HTR-8/SVneo (cell line): ENCODE measurements around the gene PAQR5.

DNA sequence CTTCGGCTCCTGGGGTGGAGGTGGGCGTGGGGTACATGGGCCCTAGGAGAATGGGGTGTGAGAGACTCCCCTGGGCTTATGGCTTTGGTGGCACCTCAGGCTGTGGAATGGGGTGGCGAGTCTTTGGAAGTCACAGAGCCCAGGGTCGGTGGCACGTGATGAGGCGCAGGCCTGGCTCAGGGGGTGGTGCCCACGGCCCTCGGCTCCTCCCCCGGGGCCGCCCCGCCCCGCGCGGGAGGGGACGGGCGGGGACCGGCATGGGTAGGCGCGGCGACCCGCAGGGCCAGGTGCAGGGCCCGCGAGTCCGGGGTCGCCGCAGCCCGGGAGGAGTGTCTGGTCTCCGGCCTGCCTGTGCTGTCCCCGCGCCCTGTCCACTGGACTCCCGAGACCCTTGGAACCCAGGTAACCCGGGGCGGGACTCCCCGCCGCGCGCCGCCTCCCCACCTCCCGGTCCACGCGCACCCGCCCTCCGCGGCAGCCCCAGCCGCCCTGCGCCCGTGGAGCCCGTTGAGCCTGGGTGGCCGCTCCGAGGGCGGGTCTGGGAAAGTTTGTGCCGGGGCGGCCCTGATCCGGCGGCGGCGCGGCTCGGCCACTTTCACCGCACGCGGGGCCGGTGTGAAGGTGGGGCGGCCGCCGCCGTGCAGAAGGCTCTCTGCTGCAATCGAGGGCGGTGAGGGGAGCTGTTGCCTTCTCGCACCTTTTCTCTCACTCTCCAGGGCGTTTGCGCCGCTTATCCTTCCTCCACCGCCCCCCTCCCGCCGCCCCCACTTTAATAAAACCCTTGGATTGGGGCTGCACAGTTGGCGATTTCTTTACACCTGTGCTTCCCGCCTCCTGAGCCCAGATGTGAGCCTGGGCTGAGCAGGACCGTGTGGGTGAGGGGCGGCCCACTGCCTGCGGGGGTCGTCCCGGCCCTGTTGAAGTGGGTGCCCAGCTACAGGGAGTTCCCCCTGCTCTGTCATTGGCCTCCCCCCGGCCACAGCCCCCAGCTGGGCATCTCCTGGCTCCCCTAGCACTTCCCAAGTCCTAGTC lies at the start of gene PAQR5:
Gene PAQR5, plus strand, starts transcription at position 258 of the 1,032 bp plus-strand sequence.
- RRBS: 46% methylated on average over 49 of the region's 84 CpGs

GRCh38 chr15:69328684-69329264 lies 30.1 kb downstream of the PAQR5 start:
- RRBS: no CpG with 5 or more reads among the region's 9 CpGs

- RRBS: no CpG with 5 or more reads among the region's 7 CpGs
Observed at GRCh38 chr15:69484709-69485230, 32.2 kb downstream of the RPLP1 start.

- RRBS: no CpG with 5 or more reads among the region's 12 CpGs
Observed at GRCh38 chr15:70023606-70024280, 74.0 kb downstream of the TLE3 start.

DNA sequence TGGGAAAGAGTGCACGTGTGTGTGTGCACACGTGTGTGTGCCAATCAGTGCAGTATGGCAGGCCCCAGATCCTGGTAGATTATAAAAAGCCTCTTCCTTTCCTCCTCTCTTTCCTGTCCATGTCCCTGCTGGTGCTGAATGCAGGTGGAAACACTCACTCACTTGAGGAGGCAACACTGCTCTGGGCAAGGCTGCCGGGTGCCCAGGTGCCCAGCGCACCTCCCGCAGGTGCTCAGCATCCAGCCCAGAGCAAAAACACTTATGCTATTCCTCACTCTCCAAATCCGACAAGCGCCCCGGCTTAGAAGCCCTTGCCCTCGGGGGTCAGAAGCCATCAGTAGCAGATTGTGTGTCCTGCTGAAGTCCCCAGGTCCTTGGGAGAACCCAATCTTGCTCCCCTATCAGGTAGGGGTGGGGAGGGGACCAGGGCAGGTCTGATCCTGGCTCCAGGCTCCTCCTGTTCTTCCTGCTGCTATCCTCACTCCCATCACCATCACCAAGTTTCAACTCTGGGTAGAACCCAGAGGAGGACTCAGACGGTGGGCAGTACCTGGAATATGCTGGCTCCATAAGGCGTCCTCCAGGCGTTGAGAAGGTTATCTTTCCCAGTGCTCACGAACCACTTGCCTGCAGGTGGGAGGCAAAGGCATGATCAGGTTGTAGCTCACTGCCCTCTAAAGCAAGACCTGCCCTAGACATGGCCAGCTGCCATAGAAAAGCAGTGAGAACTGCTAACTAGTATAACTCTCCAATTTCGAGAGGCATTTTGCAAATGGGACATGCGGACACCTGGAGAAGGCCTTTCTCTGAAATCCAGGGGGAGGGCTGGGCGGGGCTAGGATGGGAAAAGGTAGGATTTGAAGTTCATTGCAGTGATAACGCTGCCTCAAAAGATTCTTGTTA lies 46.6 kb downstream of the TLE3 start:
- RRBS: 97% methylated on average over 6 of the region's 17 CpGs

- RRBS: no CpG with 5 or more reads among the region's 26 CpGs
Observed at GRCh38 chr15:70057126-70057910, 40.4 kb downstream of the TLE3 start.

GRCh38 chr15:70058355-70059147 lies 39.2 kb downstream of the TLE3 start:
- RRBS: no CpG with 5 or more reads among the region's 20 CpGs

- RRBS: no CpG with 5 or more reads among the region's 4 CpGs
Observed at GRCh38 chr15:70064732-70065534, 32.8 kb downstream of the TLE3 start.

GRCh38 chr15:70133278-70133673 lies 35.6 kb upstream of the TLE3 start:
- RRBS: no CpG with 5 or more reads among the region's 6 CpGs

- RRBS: 89% methylated on average over 6 of the region's 17 CpGs
Observed at GRCh38 chr15:70156635-70157253, 59.0 kb upstream of the TLE3 start.

DNA sequence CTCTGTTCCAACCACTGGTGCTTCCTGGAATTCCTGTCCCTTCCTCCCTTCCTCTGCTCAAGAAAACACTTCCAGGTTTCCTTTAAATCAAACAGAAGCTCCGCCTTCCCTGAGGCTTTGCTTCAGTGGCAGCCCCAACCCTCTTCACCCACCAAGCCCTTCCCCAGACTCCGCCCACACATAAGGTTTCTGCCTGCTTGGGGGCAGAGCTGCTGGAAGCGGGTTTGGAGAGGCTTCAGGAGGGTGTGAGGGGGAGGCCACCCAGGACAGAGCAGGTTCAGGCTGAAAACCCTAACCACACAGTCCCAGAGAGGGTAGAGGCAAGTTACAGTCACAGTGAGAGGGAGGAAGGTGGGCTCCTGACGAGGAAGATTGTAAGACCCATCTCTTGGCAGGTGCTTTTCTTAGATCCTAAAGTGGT lies 150.9 kb upstream of the TLE3 start:
- RRBS: no CpG with 5 or more reads among the region's 4 CpGs

- RRBS: no CpG with 5 or more reads among the region's 17 CpGs
Observed at GRCh38 chr15:70486426-70487393, 276.6 kb downstream of the UACA start.

GRCh38 chr15:70703181-70704047 lies 59.9 kb downstream of the UACA start:
- RRBS: no CpG with 5 or more reads among the region's 8 CpGs

DNA sequence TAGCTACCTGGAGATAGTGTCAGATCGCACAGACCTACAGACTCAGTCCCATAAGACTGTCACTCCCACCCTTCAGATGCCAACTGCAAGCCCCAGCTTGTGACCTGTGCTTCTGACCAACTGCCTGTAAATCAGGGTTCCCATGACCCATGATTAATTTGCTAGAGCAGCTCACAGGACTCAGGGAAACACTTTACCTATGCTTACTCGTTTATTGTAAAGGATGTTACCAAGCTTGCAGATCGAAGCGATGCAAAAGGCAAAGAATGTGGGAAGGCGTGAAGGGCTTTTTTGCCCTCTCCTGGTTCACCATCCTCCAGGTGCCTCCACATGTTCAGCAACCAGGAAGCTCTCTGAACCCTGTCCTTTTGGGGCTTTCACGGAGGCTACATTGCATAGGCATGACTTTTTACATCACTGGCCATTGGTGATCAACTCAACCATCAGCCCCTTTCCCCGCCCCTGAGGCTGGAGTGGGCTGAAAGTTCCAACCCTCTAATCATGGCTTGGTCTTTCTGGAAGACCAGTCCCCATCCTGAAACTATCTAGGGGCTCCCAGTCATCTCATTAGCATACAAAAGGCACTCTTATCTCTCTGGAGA lies 52.8 kb downstream of the UACA start:
- RRBS: no CpG with 5 or more reads among the region's 7 CpGs

GRCh38 chr15:70715870-70716534 lies 47.4 kb downstream of the UACA start:
- RRBS: no CpG with 5 or more reads among the region's 6 CpGs

DNA sequence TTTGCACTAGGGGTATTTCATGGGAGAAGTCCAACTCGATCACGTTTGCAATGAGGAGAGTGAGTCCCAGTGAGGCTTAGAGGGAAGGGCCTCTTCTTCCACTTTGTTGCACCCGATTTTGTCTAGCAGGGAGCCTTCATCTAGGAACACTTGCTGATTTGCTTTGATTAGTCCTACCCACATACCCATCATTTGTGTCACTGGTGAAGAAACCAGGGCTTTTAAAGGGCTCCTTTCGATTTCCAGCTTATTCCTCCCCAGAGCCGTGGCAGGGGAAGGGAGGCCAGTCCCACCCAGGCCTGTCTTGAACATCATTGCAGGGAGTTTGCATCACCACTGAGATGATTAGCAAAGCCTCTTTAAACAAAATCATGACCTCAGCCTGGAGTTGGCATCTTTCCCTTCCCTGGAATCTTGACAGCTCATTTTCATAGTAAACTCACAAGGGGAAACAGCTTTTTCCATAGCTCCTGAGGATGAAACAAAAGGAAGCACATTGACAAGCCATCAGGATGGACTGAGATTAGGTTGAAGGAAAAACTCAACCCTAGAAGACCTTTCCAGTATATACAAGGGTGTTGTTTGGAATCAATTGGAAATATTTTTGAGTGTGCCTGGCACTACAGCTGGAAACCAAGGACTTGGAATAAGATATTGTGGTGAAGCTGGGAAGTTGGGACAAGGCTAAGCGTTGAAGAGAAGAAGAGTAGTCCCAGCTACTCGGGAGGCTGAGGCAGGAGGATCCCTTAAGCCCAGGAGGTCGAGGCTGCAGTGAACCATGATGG lies 2.9 kb upstream of the LARP6 start:
- RRBS: no CpG with 5 or more reads among the region's 8 CpGs

DNA sequence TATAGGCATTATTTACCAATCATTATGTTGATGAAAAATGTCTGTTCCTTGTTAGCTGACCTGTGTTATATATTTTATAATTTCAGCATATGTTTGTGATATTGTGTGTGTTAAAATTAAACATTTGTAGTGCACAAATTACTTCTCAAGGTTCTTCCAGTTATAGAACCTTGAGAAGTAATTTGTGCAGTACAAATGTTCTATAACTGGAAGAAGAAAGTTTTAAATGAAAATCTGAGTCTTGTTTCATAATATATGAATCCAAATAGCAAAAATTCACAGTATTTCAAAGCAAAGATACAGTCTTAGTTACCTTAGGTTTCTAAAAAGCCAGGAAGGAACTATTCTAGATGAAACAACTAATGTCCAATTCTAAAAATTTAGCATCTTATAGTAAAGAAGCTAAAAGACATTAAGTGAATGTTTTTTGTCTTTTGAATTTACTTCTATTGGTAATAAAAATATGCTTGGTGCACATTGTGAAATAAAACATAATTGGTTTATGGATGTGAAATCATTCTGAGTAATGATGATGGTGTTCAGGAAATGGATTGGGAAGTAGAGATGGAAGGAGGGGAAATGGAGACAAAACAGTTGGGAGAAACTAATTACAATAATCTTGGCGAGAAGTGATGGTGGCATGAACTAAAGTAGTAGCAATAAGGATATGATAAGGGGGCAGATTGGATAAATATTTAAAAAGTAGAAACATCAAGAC lies 21.4 kb downstream of the LRRC49 start:
- RRBS: no CpG with 5 or more reads among the region's 1 CpG

GRCh38 chr15:71008267-71008735 lies 107.0 kb upstream of the THSD4 start:
- RRBS: no CpG with 5 or more reads among the region's 2 CpGs

- RRBS: no CpG with 5 or more reads among the region's 16 CpGs
Observed at GRCh38 chr15:71164535-71165689, 49.6 kb downstream of the THSD4 start.